Mesenchymal stem cell of the bone marrow (primary cell): ENCODE measurements around a stretch of chr1.

DNA sequence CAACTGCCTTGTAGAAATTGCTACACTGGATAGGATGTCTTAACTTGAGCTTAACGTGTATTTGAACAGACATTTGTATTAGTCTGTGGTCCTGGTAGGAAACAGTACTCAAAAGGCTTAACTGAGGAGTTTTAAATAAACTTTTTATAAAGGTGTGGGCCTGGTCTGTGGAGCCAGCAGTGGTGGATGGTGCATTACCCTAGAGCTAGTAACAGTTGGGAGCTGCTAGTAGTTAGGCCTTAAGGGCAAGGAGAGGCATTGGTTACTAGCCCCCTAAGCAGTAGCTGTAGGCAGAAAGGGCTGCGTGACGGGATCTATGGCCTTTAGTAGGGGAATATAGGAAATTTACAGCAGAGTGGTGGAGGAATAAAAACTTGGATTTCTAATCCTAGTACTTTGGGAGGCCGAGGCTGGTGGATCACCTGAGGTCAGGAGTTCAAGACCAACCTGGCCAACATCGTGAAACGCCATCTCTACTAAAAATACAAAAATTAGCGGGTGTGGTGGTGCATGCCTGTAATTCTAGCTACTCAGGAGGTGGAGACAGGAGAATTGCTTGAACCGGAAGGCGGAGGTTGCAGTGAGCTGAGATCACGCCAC is 25.8 kb downstream of the FNBP1L start:
- CAGE, long polyA plus RNA = no peak

GRCh38 chr1:93509353-93510040 is 61.6 kb downstream of the FNBP1L start:
- CAGE, long polyA plus RNA = no peak

- CAGE, long polyA plus RNA = no peak
These were observed 62.5 kb downstream of the FNBP1L start for GRCh38 chr1:93510313-93511013.

- CAGE, long polyA plus RNA = no peak
These were observed 106.8 kb downstream of the FNBP1L start for GRCh38 chr1:93554699-93555122.

GRCh38 chr1:93579484-93580212 is 102.0 kb downstream of the BCAR3 start:
- CAGE, long polyA plus RNA = no peak

GRCh38 chr1:93585022-93585766 is 96.4 kb downstream of the BCAR3 start:
- CAGE, long polyA plus RNA = no peak

DNA sequence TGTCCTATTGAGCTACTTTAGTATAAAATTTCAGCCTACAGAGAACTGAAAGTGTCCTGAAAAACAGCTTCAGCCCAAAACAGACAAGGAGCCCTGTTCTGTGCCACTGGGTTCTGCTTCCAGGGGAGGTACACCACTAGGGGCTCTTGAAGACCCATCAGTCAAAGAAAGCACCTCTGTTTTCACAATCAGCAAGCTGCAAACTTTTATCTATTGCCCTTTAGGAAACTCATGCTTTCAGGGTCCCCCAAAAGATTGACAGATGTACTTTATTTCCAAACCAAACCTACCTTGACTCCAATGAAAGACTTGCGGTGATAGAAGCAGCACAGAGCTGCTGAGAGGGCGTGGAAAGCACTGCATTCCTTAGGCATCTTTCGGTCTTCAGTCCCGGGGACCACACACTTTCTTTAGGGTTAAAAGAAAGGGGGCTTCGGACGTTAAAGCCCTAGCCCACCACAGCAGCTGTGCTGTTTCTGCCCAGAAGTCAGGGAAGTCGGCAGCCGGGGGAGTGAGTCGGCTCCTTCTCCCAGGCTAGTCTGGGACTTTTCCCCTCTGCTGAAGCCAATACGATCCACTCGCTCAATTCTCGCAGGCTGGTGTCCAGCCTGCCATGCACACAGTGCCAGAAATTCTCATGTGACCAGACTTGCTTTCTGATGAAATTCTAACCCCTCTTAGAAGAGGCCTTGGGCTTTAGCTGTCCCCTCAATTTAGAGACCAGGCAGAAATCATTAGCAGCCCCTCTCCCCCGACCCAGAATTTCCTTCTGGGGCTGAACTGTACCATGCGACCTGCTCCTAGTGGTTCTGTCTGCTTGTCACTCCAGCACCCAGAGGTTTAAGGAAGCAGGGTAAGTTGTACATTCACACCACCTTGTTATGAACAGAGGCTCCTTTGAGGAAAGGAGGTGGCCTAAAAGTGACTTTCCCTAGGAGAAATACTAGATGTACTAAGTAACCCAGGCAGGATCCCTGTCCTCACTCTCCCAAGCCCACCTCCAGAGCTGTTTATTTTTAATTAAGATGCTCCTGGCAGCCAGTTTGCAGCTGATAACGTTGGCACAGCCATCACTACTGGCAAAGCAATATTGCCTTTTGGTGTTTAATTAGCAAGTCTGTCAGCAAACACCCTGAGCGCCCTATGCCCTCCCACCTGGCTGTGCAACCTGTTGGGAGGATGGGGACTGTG is 67.7 kb downstream of the BCAR3 start:
- CAGE, long polyA plus RNA = no peak

DNA sequence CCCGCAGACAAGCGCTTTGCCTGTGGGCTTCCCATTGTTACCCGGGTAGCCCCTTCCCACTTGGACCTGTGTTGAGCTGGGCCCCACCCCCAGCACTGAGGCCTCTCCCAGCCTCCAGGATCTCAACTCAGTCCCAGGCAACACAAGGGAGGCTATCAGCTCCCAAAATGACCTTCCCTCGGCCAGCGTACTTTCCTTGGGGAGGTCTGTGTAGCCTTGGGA is 1.3 kb downstream of the BCAR3 start:
- CAGE, long polyA plus RNA = no peak

DNA sequence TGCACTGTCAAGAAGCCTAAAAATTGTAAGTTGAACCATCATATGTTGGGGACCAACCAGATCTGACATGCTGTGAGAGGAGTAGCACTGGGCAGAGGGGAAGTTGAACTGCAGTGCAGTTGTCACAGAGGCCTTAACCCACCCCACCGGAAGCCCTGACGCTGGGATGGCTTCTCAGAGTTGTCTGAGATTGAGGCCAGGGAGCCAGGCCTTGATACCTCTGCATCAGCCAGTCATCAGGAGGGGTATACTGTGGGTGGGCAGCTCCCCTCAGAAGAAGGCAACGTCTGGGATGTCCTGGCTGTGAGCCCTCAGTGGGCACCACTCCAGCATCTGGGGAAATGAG is 47.8 kb upstream of the BCAR3 start:
- CAGE, long polyA plus RNA = no peak

GRCh38 chr1:93875569-93875866 is 3.5 kb downstream of the DNTTIP2 start:
- CAGE, long polyA plus RNA = no peak

DNA sequence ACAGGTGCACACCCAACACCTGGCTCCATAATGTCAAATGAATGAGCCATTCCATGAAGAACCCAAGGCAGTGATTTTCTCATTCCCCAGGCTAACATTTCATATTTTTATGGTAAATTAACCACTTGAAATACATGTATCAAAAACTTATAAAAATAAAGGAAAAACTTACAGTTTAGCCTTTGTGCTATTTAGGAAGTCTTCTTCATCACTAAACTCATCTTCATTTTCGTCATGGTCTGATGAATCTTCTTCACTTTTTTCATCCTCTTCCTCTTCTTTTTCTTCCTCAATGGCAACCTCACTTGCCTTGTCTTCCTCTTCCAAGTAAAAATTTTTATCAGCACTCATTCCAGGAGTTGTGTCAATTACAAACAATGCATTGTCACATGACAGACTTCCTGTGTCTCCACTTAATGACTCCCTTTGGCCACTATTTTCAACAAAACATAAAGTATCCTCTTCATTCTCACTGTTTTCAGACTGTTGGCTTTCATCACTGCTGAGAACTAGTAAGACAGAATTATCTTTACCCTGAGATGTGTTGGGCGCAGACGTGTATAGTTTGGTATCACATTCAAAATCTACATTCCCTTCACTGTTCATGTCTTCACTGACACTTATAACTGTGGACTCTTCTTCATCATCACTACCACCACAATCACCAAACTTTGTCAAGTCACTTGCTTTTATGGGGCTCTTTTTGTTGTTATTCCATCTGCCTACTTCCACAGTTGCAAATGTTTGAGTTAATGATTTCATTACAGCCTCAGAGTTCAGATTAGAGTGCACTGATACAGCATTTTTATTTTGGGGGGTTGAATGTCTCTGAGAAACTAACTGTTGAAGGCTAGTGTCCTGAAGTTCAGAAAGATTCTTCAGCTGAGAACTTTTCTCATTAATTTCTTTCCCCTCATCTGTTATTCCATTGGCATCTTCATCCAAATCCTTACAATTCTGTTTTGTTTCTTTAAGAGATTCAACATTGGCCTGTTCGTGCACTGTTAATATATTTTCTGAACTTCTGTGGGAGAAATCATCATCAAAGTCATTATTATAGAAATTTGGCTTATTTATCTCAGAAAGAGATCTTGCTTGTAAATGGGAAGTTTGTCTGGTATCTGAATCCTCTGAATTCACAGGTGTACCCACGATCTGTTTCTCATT is 2.5 kb downstream of the DNTTIP2 start:
- CAGE, long polyA plus RNA = no peak

DNA sequence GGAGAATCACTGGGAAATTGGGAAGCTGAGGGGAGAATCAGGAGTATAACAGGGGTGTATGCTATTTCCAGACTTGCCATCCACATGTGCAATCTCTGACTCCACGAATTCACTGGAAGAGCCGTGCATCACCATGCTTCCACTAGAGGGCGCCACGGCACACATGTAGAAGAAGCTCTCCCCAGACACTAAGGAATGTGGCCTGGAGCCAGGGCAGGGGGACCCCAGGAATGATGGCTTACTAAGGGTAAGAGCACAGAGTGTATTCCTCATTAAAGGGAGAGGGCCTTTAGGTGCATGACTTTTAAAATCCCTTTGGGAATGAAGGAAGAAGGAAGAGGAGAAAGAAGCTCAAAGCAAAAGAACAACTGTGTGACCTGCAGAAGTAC is 81.4 kb downstream of the ABCA4 start:
- CAGE, long polyA plus RNA = no peak

DNA sequence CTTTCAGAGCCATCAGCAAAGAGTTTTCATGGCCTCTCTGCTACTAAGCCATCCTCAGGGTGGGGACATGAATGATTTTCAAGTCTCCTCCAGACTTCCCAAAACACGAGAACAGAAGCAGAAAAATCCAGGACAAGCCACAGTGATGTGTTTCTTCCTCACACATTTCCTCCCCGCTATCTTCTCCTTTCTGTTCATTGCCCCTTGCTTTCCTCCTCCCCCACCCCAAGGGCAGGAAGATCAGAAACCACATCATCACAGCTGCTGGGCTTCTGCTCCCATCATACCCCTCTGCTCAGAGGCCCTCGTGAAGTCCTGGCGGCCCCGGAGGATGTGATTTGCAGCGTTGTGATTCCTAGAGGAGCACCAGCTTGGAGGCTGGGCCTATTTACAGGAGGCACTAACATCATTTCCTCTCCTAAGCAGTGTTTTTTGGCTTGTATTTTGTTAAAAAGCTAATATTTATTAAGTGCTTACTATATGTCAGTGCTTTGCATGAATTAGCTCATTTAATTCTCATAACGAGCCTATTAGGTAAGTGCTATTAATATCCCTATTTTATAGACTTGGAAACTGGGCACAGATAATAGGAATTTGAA is 47.8 kb downstream of the ABCA4 start:
- CAGE, long polyA plus RNA = no peak

DNA sequence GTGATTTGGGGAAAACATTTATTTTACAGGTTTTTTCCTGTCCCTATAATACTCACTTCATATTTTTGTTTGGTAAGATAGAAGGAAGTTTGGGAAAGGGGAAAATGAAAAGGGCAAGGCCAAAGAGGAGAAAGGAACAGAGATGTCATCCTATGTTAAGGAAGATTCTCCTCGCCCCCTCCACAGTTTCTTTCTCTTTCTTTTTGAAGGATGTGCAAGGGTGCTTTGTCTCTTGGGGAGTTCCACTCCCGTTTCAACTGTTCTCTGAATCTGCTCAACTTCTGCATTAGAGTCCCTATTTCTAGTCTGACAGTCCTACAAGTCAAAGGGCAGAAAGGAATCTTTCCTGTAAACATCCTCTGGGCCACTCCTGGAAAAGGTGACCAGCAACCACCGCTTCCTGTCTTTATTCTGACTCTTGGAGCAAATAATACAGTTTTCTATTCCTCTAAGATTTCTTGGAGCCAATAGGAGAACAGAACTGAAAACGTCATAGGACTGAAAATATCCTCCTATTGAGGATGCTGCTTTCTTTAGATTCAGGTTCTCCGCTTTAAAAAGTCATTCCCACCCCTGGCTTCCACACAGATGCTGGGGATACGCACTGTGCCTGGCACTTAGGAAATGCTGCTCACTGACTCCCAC is 81.8 kb upstream of the ARHGAP29 start:
- CAGE, long polyA plus RNA = no peak

DNA sequence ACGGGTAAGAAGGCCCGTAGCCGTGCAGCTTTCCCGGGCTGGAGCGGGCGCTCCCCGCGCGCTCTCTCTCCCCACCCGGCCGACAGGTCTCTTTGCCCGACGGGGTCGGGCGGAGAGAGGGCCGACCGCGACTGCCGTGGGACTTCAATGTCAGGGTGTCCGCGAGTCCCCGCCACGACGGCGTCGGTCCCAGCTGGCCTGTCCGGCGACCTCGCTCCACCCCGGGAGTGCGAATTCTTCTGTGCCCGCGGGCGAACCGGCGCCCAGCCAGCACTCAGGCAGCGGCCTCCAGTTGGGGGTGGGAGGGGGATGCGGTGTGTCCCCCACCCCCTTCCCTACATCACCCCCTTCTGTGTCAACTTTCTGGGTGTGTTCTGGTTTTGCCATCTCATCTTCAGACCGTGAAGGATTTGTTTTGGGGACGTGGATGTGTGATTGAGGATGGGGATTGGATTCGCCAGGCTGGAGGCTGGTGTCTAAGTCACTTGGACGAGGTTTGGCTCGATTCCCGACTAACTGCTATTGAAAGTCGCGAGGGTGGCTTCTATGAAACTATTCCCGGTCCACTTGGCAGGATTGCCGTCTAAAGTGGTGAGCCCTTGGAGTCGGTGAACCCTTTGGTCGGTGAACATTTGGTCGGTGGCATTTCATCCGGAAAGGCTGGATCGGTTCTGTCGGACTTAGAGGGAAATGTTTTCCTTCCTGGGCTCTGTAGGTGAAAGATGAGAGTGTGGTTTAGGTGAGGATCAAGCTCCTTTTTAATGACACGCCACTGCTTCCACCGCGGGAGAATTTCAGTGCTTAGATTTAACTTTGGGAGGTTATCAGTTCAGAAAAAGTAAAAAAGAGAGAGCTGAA is 625 bp downstream of the ABCD3 start:
- CAGE, long polyA plus RNA = no peak

DNA sequence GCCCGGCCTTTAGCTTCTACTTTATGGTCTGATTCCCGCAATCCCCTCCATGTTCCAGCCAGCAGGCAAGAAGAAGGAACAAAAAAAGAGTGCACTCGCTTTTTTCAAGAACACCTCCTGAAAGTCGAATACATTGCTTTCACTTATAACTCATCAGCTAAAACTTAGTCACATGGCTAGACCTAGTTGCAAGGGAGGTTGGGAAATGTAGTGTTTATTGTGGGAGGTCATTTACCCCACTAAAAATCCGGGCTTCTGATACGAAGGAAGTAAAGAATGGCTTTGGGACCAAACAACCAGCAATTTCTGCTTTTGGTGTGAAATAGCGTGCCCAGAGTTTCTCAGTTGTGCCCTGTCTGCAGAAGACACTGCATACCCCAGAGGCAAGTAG is 57.5 kb upstream of the F3 start:
- CAGE, long polyA plus RNA = no peak

- CAGE, long polyA plus RNA = no peak
These were observed 60.8 kb upstream of the F3 start for GRCh38 chr1:94602250-94602944.

- CAGE, long polyA plus RNA = no peak
These were observed 51.0 kb upstream of the SLC44A3 start for GRCh38 chr1:94769051-94769632.

DNA sequence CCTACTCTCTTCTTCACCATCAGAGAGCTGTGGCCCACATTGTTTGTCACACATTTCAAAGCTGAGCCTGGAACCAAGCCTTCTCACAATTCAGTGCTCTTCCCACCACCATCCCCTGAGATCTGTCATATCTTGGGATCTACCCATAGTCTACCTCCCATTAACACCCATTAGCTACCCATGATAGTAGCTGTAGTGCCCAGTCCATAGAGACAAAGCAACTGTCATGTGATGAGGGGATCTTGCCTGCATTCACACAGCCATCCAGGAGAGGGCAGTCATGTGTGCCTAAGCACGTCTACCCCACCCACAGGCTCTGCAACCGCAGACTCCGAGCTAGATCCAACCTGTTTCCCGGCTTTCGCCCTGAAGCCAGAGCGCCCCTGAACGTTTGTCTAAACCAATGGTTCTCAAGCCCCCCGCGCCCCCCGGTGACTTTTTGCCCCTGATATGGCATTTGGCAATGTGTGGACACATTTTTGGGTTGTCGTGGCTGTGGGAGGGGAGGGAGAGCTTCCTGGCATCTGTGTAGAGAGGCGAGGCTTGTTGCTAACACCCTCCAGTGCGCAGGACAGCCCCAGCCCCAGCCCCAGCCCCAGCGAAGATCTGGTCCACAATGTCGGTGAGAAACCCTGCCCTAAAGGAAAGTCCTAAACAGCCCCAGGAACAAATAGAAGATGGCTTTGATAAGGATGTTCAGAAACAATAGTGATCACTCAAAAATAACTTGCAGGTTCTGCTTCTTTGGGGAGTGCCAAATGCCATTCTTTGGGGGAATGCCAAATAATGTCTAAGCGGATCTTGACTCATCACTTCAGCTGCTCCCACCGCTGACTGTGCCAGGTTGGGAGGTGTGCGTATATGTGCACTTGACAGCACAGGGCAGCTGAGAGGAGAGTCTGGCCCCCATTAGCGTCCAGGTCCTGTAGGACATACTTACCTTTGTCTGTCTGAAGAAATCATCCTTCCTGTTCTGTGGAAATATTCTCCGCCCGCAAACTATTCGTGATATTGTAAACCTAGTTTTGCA is 34.5 kb downstream of the SLC44A3 start:
- CAGE, long polyA plus RNA = no peak

DNA sequence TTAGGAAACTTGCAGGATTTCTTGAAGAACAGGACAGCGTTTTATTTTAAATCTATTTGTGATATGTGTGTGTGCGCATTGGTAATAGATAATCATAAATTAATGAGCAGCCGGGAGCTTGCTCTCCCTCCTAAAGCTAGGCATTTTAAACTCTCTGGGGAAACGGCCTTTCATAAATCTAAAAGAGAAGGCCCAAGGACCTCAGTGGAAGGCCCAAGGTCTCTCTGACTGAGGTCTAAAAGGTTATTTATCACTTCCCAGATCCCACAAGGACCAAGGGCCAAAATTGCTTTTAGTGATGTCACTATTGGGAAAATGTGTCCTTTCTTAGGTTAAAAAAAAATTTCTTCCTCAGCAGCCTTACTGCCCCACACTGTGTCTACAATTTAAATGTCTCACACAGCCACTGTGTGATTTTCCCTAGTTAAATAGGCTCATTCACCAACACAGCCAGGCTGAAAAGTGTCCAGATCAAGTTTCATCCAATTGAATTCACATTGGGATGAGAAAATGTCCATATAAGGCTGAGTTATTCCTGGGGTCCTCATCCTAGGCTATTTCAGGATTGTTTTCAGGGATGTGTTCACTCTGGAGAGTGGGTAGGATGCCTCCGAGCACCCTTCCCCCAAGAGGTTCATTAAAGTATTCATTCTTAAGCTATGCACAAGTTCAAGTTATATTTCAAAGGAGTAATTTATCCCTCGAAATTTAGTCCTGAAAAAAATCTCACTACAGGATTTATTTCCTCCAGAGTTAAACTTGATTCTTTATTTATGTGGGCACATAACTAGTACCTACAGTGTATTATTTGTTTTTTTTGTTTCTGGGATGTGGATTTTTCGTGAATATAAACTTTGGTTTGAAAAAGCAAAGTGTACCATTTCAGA is 46.2 kb downstream of the SLC44A3 start:
- CAGE, long polyA plus RNA = no peak